Heart right ventricle (tissue), 2 donors: ENCODE results near the gene MNS1.

- PRO-cap, 2 experiments, result no peak in any of the 2 experiments
Observed at GRCh38 chr15:55969577-55970130, 23.8 kb downstream of the NEDD4 start.

DNA sequence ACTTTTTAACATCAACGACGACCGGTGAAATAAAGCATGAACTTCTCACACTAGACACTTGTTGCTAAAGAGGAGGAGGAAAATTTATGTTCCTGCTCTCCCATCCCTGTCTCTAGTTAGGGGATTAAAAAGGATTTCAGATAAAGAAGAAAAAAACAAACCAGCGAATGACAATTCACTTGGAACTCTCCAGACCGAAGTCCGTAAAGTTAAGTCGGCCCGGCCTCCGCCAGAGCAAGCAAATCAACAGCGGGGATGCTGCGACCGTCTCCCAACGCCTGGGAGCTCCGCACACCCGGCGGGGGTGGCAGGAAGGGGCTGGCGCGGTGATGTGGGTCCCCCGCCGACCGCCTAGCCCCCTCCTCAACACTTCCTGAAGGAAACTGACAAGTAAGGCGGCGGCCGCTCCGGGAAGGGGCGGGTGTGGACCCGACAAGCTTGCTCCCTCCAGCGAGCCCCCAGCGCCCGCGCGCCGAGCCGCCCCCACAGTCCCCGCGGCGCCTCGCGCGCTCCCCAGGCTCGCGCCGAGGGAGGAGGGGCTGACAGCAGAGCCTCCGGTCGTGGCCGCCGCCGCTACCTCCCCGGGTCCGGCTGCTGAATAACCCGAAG is 440 bp downstream of the NEDD4 start:
- PRO-cap, 2 experiments, result peak in 2 of 2 experiments; most common plus-strand start position 241 of the sequence (in 1); most common minus-strand start position 271 of the sequence (in 1)

GRCh38 chr15:56040358-56041077 is 47.1 kb upstream of the NEDD4 start:
- PRO-cap, 2 experiments, result no peak in any of the 2 experiments

GRCh38 chr15:56242723-56243553 is 741 bp downstream of the RFX7 start:
- PRO-cap, 2 experiments, result peak in 1 of 2 experiments; most common plus-strand start chr15:56243459 (in 1); most common minus-strand start chr15:56243289 (in 1)

GRCh38 chr15:56244867-56245458 is 1.3 kb upstream of the RFX7 start:
- PRO-cap, 2 experiments, result no peak in any of the 2 experiments

GRCh38 chr15:56245812-56246597 is 2.3 kb upstream of the RFX7 start:
- PRO-cap, 2 experiments, result peak in 2 of 2 experiments; most common minus-strand start chr15:56246054 (in 1)

GRCh38 chr15:56464685-56465936 is at the start of gene MNS1:
MNS1 (minus strand) TSS chr15:56465137.
- PRO-cap, 2 experiments, result peak in 2 of 2 experiments; most common plus-strand start chr15:56465277 (in 1); most common minus-strand start chr15:56465137 (in 2)

GRCh38 chr15:56719169-56719597 is 14.1 kb downstream of the ZNF280D start:
- PRO-cap, 2 experiments, result no peak in any of the 2 experiments

- PRO-cap, 2 experiments, result no peak in any of the 2 experiments
Observed at GRCh38 chr15:57281275-57281879, 94.9 kb upstream of the CGNL1 start.

- PRO-cap, 2 experiments, result no peak in any of the 2 experiments
Observed at GRCh38 chr15:57306712-57307346, 69.5 kb upstream of the CGNL1 start.

DNA sequence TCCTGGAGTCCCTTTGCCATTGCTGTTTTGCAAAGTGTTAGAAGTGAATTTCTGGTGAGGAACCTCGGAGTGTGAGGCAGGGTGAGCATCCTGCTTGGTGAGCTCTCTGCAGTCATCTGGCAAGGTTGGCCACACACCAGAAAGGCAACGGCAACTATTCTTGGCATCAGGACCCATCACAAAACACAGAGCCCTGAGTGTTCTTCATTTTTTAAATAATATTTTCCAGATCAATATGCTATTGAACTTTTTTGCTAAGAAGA is 60.7 kb downstream of the CGNL1 start:
- PRO-cap, 2 experiments, result no peak in any of the 2 experiments

- PRO-cap, 2 experiments, result peak in 1 of 2 experiments; most common minus-strand start chr15:57592641 (in 1)
Observed at GRCh38 chr15:57592468-57592890, 775 bp downstream of the MYZAP start.

DNA sequence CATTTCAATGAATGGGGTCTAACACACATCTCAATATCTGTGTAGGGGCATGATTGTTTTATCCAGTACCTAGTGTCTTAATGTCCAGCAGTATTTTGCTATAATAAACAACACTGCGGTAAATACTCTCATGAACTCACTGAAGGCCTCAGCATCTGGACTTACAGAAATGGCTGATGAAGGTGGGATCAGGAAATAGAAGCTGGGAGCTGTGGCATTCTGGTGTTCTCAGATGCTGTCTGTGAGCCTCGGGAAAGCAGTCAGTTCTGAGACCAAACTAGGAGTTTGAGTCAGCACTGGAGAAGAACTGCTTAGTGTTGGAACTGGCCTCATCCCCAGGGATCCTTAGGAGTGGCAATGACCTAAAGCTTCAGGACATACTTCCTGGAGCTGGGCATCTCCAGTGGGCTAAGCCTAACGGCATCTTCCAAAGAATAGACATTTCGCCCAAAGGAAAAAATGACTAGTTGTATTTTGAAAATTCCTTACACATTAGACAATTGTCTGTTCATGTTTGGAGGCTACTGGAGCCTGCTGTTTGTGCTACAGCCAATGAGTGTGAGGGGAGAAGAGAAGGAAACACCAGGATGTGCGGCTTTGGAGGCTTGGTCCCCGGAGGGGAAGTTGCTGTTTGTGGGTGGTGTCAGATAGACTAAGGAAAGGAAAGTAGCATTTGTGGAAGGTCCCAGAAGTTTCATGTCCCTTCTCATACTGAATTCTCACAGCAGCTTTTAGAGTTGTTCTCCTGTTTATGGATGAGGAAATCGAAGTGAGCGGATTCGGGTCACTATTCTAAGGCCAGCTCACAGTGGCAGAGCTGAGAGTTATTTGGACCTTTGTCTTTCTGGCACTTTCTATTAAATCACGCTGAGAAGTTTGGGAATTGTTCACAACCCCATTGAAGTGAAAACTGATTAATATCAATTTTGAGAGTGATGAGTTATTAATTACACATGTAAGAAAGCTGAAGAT is 77.6 kb downstream of the POLR2M start:
- PRO-cap, 2 experiments, result no peak in any of the 2 experiments

GRCh38 chr15:57792692-57793135 is 86.2 kb downstream of the POLR2M start:
- PRO-cap, 2 experiments, result no peak in any of the 2 experiments

GRCh38 chr15:58095549-58095831 is 30.0 kb upstream of the ALDH1A2 start:
- PRO-cap, 2 experiments, result no peak in any of the 2 experiments

GRCh38 chr15:58306465-58307410 is 125.1 kb upstream of the LIPC start:
- PRO-cap, 2 experiments, result no peak in any of the 2 experiments

- PRO-cap, 2 experiments, result no peak in any of the 2 experiments
Observed at GRCh38 chr15:58441747-58442037, 9.9 kb downstream of the LIPC start.

- PRO-cap, 2 experiments, result no peak in any of the 2 experiments
Observed at GRCh38 chr15:58444938-58445282, 13.1 kb downstream of the LIPC start.

GRCh38 chr15:58475489-58476071 is 43.8 kb downstream of the LIPC start:
- PRO-cap, 2 experiments, result no peak in any of the 2 experiments

- PRO-cap, 2 experiments, result no peak in any of the 2 experiments
Observed at GRCh38 chr15:58476072-58476771, 44.4 kb downstream of the LIPC start.